REH cell (cell line): Measurements from ENCODE around the genes NQO1 and AARS1.

GRCh38 chr16:68332224-68333007 lies 21.6 kb downstream of the PRMT7 start:
- PRO-cap: unidirectional peak, minus-strand start at chr16:68332589

GRCh38 chr16:68509953-68510597 lies 29.0 kb upstream of the ZFP90 start:
- PRO-cap: no peak

GRCh38 chr16:68528612-68529104 lies 10.4 kb upstream of the ZFP90 start:
- PRO-cap: unidirectional peak, plus-strand start at chr16:68528871

GRCh38 chr16:68757489-68757946 lies 20.4 kb downstream of the CDH1 start:
- PRO-cap: no peak

GRCh38 chr16:68770306-68771060 lies 33.4 kb downstream of the CDH1 start:
- PRO-cap: no peak

- PRO-cap: no peak
Observed at GRCh38 chr16:68834574-68835477, 8.5 kb upstream of the TANGO6 start.

DNA sequence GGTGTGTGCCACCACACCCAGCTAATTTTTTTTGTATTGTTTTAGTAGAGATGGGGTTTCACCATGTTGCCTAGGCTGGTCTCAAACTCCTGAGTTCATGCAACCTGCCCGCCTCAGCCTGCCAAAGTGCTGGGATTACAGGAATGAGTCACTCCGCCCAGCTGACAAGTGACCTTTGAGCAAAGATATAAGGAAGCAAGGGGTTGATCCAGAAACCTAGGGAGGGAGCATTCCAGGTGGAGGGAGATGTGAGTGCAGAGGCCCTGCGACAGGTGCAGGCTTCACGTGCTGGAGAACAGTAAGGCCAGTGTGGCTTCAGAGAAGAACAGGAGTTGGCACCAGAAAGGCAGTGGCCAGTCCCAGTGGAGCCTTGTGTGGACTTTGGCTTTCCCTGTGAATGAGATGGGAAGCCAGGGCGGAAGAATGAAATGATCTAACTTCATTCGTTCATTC lies 73.6 kb upstream of the HAS3 start:
- PRO-cap: no peak

DNA sequence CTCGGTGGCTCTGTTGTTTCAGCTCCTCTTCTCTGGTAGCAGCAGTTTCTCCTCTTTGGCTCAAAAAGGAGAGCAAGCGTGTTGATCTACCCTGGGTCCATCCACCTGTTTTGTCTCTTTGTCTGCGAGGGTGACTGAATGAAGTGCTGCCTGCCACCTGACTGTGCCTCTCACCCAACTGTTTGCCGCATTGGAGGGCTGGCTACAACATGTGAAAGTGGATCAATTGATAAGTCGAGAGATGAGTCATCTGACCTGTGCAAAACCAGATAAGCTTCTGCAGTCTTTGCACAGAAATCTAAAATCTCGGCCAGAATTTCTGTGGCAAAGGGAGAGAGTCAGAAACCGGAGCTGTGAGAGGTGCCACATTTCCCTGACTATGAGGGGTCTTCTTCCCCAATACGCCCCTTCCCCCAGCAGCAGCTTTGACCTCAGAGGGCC lies 16.4 kb upstream of the HAS3 start:
- PRO-cap: no peak

- PRO-cap: no peak
Observed at GRCh38 chr16:69264282-69264918, 46.8 kb upstream of the VPS4A start.

- PRO-cap: no peak
Observed at GRCh38 chr16:69481903-69483180, 57.9 kb downstream of the CYB5B start.

- PRO-cap: no peak
Observed at GRCh38 chr16:69655388-69655939, 70.9 kb downstream of the NQO1 start.

DNA sequence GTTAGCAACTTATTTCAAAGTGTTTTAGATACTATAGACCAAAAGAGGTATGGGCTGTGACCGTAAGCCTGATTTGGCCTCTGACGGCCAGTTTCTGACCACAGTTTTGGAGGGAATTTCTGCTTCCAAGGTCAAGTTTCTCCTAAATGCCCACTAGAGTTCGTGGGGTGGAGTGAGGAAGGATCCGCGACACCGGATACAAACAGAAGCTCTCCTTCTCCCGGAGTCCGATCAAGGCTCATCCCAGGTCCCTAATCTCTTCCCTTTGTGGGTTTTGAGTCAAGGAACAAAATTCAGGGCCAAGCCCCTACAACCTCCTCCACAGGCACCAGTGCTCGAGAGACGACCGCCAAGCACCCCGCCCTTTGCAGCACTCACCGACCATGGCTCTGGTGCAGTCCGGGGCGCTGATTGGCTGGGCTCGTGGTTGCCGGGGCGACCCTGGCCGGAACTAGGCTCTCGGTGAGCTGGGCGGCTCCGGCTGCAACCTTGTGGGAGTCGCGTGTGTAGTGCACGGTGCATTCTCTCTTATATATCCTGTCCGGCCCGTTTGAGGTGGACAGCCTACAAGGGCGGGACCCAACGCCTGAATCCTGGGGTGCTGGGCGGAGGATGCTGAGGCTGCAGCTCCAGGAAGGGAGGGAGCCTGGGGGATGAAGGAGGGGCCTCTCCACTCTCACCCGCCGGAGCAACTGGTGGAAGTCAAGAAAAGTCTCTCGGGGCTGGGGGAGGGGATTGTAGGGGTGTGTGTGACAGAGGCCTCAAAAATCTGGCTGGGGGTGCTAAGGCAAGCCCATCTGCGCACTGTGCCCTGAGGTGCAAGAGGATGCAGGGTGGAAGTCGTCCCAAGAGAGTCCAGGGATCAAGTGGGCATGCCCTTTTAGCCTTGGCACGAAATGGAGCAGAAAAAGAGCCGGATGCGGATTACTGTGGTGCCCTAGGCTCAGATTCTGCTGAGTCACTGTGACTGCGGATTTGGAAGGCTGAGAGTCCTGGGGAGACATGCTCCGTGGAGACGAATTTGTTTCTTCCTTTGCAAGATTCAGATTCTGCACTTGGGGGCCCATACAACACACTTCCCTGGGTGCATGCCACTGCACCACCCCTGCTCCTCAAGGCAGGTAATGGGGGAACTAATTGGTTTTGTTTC lies at the start of gene NQO1:
Gene NQO1, minus strand, starts transcription at position 506 of the 1,150 bp plus-strand sequence.
- PRO-cap: bidirectional peak, plus-strand start at position 486 of the sequence, minus-strand start at position 341 of the sequence

DNA sequence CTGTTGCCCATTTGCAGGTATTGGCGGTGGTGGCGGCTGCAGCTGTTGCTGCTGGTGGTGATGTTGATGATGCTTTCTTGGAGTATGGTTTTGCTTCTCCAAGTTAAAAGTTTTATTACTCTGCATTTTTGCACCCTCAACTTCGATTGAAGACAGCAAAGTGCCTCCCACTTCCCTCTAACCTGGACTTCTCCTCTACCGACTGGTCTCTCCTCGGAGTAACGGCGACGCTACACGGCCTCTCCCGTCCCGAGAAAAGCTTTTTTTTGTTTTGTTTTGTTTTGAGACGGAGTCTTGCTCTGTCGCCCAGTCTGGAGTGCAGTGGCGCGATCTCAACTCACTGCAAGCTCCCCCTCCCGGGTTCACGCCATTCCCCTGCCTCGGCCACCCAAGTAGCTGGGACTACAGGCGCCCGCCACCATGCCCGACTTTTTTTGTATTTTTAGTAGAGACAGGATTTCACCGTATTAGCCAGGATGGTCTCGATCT lies 3.1 kb upstream of the NOB1 start:
- PRO-cap: no peak

GRCh38 chr16:69904526-69905264 lies 46.4 kb upstream of the CLEC18A start:
- PRO-cap: no peak

- PRO-cap: no peak
Observed at GRCh38 chr16:69990269-69990637, 39.1 kb downstream of the CLEC18A start.

DNA sequence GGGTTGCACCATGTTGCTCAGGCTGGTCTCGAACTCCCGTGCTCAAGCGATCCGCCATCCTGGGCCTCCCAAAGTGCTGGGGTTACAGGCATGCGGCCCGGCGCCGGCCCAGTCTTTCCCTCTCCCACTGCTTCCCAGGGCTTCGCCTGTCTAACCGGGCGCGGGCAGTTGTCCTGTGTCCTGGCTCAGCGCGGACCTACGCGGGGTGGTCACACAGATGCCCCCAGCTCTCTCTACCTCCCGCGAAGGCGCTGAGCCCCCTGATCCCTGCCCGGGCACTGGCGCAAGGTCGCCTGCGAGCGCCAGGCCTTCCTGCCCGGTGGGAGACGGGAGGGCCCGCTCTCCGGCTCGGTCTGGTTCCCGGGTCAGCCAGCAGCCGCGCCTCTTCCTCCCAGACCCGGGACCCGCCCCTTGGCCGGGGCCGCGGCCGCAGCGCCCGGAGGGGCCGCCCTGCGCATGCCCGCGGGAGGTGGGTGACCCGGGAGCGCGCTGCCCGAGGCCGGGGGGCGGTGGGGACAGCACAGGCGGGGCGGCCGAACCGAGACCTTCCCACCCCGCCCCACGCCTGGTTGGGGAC lies 14.4 kb downstream of the CLEC18C start:
- PRO-cap: no peak

GRCh38 chr16:70252287-70252390 lies 399 bp upstream of the EXOSC6 start:
- PRO-cap: no peak

GRCh38 chr16:70267330-70267906 lies 15.7 kb upstream of the EXOSC6 start:
- PRO-cap: no peak

DNA sequence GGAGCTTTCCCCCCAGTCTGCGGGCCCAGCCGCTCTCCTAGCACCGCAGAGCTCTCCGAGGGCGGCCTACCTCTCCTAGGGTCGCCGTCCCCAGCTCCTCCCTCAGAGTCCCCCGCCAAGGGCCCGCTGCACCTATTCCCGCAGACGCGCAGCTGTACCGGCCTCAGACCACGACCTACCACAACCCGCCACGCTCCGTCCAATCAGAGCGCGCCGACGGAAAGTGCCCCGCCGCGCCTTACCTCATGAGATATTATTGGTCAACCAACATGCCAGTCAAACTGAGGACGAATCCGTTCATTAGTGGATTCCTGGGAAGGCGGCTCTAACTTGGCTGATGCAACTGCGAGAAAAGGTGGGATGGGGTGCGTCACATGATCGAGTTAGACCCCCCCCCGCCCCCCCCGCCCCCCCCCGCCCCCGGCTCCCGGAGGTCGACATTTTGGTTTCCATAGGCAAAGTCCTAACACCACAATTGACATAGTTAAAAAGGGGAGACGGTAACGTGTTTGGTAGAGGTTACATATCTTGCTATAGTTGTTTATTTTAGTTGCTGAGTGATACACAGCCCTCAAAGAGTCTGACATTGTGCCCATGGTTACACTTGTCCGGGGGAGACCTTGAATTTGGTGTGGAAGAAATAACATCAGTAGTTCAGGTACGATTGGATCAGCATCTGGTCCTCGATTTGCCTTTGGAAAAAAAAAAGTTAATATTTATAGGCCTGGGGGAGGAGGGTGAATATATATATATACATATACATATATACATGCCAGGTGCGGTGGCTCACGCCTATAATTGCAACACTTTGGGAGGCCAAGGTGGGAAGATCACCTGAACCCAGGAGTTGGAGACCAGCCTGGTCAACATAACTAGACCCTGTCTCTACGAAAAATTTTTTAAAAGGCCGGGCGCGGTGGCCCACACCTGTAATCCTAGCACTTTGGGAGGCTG lies at the start of gene AARS1:
Gene AARS1, minus strand, starts transcription at position 156 of the 954 bp plus-strand sequence.
- PRO-cap: bidirectional peak, plus-strand start at position 440 of the sequence, minus-strand start at position 156 of the sequence

- PRO-cap: bidirectional peak, plus-strand start at chr16:70404124, minus-strand start at chr16:70403981
Observed at GRCh38 chr16:70403793-70404304, 35.1 kb downstream of the ST3GAL2 start.